Right lobe of liver (tissue), 4 donors: Measurements from ENCODE around the genes NRG4 and PSTPIP1.

DNA sequence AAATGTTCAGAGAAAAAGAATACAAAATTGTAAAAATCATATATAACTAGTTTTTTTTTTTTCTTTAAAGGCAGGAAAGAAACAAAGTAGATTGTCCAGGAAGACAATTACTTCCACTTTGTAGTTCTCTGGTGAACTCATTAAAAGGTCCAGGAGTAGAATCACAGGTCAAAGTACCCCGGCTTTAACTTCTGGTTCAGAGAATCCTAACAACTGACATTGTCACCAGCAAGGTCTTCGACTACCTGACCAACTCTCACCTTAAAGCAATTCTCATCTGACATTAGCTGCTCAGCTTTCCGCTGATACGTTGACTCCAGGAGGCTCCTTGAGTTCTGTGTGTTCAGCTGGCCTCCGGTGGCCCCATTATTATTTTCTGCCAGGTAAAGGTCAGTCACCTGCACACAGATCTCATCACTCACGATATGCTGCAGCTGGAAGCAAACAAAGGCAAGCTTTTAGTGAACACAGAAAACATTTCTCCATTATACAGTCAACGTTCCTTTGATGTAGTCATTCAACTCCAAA, 15.7 kb upstream of the MAN2C1 start:
- PRO-cap, 4 experiments: no peak in any of the 4 experiments
- RAMPAGE, long total RNA, 2 experiments: no peak in any of the 2 experiments

DNA sequence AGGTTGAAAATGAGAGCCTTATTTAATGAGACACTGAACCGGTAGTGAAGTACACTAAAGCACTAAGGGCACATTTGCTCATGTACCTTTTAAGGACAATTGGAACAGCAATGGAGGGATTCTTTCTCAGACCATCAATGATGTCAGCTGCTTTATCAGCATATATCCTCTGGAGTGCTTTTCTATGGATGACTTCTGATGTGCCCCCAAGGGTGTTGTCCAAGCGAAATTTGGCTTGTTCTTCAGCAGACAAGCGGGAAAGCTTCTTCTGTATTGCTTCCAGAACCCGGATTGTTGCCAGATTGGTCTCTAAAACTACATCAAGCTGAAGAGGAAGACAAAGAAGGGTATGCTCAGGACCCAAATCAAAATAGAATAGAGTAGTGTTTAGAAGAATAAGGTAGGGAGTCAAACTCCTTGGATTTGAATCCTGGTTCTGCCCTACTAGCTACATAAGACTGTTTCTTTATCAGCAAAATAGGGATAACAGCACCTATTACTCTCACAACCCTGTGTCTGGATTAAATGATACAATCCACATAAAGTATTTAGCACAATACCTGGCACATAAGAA, 27.9 kb upstream of the MAN2C1 start:
- PRO-cap, 4 experiments: no peak in any of the 4 experiments
- RAMPAGE, long total RNA, 2 experiments: no peak in any of the 2 experiments

GRCh38 chr15:75648145-75648720, 521 bp downstream of the SNX33 start:
- PRO-cap, 4 experiments: peak in 3 of 4 experiments; most common plus-strand start chr15:75648401 (in 2); most common minus-strand start chr15:75648230 (in 2)
- RAMPAGE, long total RNA, 2 experiments: no peak in any of the 2 experiments

- PRO-cap, 4 experiments: no peak in any of the 4 experiments
- RAMPAGE, long total RNA, 2 experiments: no peak in any of the 2 experiments
Observed at GRCh38 chr15:75648721-75649216, 1.1 kb downstream of the SNX33 start.

- PRO-cap, 4 experiments: peak in 4 of 4 experiments; most common plus-strand start chr15:75661379 (in 4); most common minus-strand start chr15:75661182 (in 4)
- RAMPAGE, long total RNA, 2 experiments: no peak in any of the 2 experiments
Observed at GRCh38 chr15:75660912-75661523, 13.3 kb downstream of the SNX33 start.

DNA sequence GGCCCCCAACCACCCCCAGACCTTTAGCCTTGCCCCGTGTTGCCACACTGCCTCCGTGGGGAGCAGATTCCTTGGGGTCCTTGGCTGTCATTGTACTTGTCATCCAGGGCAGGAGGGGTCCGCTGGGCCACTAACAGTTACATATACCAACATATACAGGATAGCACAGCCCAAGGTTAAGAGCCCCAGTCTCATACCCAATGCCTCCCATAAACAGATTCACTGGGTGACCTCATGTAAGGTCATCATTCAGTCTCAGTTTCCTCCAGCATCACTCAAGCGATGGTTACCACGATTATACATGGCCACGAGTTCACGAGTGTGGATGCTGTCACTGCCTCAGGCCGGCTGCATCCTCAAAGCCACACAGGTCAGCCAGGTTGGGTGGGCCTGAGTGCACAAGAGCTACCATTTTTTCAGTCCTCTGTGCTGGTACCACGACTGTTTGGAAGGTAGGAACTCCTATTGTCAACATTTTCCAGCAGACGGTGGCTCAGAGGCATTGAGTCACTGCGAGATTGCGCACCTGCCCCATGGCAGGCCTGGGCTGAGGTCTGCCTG, 15.9 kb downstream of the SNX33 start:
- PRO-cap, 4 experiments: peak in 3 of 4 experiments; most common plus-strand start position 442 of the sequence (in 1); most common minus-strand start position 447 of the sequence (in 2)
- RAMPAGE, long total RNA, 2 experiments: no peak in any of the 2 experiments

- PRO-cap, 4 experiments: no peak in any of the 4 experiments
- RAMPAGE, long total RNA, 2 experiments: no peak in any of the 2 experiments
Observed at GRCh38 chr15:75669098-75670228, 21.8 kb downstream of the SNX33 start.

- PRO-cap, 4 experiments: no peak in any of the 4 experiments
- RAMPAGE, long total RNA, 2 experiments: no peak in any of the 2 experiments
Observed at GRCh38 chr15:75693535-75693937, 19.1 kb downstream of the CSPG4 start.

- PRO-cap, 4 experiments: no peak in any of the 4 experiments
- RAMPAGE, long total RNA, 2 experiments: no peak in any of the 2 experiments
Observed at GRCh38 chr15:75696130-75696752, 16.4 kb downstream of the CSPG4 start.

- PRO-cap, 4 experiments: no peak in any of the 4 experiments
- RAMPAGE, long total RNA, 2 experiments: no peak in any of the 2 experiments
Observed at GRCh38 chr15:75891793-75892161, 11.9 kb upstream of the FBXO22 start.

GRCh38 chr15:75938636-75939305, 35.1 kb downstream of the FBXO22 start:
- PRO-cap, 4 experiments: no peak in any of the 4 experiments
- RAMPAGE, long total RNA, 2 experiments: no peak in any of the 2 experiments

DNA sequence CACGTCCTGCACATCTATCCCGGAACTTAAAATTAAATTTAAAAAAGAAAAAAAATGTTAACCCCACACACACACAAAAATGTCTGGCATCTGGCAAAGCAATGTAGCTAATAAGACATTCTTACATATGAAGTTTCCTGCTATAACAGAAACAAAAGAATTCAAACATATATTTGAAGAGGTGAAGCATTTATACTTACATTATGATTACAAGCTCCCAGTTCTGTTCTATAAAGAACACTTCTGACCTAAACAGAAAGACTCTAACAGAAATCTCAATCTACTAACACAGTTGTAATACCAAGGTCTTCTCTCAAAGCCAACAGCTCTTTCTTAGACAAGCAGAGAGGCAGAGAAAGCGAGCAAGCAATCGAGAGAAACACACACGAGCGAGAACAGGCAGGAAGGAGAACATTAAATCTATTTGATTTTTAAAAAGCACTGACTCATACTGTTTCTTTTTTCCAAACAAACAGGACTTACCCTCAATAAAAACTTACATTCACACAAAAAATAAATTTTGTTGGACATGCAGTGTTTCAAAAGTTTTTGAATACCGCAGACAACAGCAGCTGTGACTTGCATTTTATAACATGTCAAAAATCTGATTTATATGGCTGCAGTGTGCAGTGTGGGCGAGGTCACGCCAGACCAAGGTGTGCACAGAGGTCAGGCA, at the start of gene NRG4:
TSS of gene NRG4 (minus strand) at position 606 of the 676 bp plus-strand sequence.
- PRO-cap, 4 experiments: no peak in any of the 4 experiments
- RAMPAGE, long total RNA, 2 experiments: start-site peak on the minus strand in 2 of 2 experiments, centred at positions 587 to 609 of the sequence, 24 to 37 reads per replicate

- PRO-cap, 4 experiments: no peak in any of the 4 experiments
- RAMPAGE, long total RNA, 2 experiments: no peak in any of the 2 experiments
Observed at GRCh38 chr15:76108052-76108525, 48.3 kb downstream of the TMEM266 start.

DNA sequence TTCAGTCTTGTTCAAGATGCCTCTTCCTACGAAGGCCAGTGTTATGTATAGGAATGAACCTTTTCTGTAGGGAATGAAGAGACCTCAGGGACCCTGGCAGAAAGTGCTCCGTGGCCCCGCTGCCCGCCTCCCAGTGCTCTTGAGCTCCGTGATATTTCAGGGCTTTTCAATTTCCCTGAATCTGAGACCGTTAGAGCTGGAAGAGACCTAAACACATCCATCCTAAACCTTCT, 80.6 kb downstream of the TMEM266 start:
- PRO-cap, 4 experiments: no peak in any of the 4 experiments
- RAMPAGE, long total RNA, 2 experiments: no peak in any of the 2 experiments

DNA sequence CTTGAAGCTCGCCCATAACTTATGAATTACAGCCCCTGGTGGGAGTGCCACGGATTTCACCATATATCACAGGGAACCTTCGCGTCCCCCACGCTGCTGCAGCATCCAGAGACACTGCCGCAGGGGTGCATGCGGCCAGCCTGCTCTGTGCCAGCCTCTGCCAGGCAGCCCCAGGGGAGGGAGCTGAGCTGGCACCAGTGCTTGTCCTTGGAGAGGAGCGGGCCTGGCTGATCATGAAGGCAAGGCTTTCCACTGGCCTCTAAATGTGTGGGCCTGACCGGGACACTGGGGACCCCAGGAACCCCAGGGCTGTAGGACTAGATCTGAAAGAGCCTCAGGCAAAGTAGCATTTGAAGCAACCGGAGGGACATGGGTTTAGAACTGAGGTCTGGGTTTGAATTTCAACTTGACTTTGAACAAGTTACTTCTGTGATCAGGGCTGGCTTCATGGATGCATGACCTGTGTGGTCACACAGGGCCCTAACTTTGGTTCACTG, 114.3 kb downstream of the ETFA start:
- PRO-cap, 4 experiments: no peak in any of the 4 experiments
- RAMPAGE, long total RNA, 2 experiments: no peak in any of the 2 experiments

GRCh38 chr15:76286320-76286562, 25.0 kb downstream of the ETFA start:
- PRO-cap, 4 experiments: no peak in any of the 4 experiments
- RAMPAGE, long total RNA, 2 experiments: no peak in any of the 2 experiments

DNA sequence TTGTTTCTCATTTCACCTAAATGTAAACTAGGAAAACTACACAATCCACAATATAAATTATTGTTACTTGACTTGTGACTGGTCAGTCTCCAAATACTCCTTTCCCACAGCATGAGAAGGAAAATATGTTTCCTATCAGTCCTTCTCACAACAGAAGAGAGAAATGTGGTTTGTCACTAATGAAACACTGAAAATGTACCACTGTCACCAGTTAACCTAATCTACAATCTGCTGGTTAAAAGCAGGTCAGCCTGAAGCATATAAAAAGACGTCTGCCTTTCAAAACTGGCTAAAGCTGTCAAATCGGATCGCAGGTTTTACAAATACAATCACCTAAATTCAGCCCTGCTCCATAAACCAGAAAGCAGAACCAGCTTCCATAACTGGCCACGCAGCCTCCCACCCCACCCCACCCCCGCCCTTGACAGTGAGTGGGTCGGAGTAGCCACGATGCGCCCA, 796 bp downstream of the ETFA start:
- PRO-cap, 4 experiments: peak in 1 of 4 experiments; most common plus-strand start position 427 of the sequence (in 1)
- RAMPAGE, long total RNA, 2 experiments: no peak in any of the 2 experiments

GRCh38 chr15:76753674-76754116, 151.4 kb downstream of the SCAPER start:
- PRO-cap, 4 experiments: no peak in any of the 4 experiments
- RAMPAGE, long total RNA, 2 experiments: no peak in any of the 2 experiments

DNA sequence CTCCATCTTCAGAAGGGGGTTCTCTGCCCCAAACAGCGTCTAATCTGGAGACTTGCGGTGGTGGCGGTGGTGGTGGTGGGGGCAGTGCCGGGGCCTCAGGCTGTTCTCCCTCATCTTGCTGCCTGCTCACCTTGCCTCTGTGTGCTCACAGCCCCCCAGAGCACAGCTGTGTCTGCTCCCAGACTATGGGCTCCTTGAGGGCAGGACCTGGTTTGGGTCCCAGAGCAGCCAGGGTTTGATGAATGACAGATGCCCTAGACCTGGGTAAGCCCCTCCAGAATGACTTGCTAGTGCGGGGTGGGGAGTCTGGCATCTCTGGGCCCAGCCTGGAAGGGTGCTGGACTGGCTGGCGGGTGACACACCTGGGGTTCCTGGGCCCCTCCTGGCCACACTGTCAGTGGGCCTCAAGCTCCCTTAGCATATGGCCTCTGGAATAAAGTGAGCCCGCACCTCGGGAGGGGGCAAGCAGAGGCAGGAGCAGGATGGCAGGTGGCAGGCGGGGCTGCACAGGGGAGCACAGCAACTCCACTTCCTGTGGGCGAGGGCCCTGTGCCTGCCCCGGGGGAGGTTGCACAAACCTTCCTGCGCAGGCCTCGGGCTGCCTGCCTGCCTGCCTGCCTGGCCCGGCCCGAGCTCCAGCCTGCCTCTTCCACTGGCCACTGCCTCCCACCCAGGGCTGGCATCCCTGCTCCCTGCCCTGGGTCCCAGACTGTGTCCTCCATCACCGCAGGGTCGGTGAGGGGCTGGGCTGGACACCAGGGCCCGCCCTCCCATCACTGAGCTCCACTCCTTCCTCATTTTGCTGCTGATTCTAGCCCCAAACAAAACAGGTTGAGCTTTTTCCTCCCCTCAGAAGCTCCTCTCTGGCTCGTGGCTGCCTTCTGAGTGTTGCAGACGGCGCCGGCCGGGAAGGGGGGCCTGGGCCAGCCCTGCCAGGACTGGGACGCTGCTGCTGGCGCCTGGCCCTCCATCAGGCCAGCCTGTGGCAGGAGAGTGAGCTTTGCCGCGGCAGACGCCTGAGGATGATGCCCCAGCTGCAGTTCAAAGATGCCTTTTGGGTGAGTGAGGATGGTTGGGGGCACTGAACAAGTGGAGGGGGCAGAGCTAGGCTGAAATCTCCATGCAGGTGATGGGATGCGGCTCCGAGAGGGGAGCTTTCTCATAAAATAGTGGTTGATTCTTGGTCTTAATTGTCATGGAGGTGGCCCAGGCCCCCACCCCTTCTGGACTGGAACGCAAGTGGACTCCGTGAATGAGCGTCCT, at the start of gene PSTPIP1:
TSS of gene PSTPIP1 (plus strand) at position 575 of the 1,263 bp plus-strand sequence.
- PRO-cap, 4 experiments: peak in 4 of 4 experiments; most common plus-strand start position 575 of the sequence (in 4)
- RAMPAGE, long total RNA, 2 experiments: start-site peak on the plus strand in 2 of 2 experiments, centred at positions 583 to 833 of the sequence, 19 to 33 reads per replicate

- PRO-cap, 4 experiments: no peak in any of the 4 experiments
- RAMPAGE, long total RNA, 2 experiments: no peak in any of the 2 experiments
Observed at GRCh38 chr15:77161061-77161554, 90.2 kb upstream of the TSPAN3 start.